GM23248 (cell line): ENCODE measurements around the gene IZUMO3.

GRCh38 chr9:19050399-19050638, 1.1 kb downstream of the RRAGA start:
- RAMPAGE, long total RNA, result no peak

DNA sequence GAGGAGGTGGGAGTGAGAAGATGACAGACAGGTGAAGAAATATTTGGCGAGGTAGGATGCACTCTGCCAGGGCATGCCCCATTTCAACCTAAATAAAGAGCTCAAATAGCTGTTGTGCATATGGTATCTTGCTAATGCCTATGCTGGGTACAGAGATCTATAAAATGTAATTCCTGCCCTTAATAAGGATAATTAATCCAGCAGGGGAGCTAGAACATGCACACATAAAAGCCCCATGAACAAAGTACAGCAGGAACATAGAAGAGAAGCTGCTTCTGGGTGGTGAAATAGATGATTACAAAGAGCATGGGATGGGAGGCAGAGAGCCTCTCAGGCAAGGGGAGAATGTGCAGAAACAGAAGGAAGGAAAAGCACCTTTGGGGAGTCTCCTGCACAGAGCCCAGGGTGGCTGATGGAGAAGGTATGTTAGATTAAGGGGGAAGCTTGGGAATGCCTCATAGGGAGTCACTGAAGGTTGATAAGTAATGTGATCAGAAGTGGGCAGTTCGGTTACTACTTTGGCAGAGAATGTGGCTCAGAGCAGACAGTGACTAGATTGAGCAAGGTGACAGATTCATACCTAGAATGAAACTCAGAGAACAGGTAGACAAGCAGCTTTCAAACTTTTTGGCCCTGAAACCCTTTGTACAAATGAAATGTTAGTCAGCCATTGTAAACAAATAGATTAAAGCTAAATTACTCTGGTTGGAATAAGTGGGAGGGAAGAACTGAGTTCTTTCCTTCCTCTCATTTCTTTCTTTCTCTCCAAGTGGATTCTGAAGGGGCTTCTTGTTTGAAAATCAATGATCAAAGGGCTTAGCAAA, 28.2 kb upstream of the PLIN2 start:
- RAMPAGE, long total RNA, result no peak

- RAMPAGE, long total RNA, result no peak
These were observed 1.1 kb upstream of the DENND4C start for GRCh38 chr9:19229413-19229701.

GRCh38 chr9:19457036-19457395, 48.2 kb downstream of the ACER2 start:
- RAMPAGE, long total RNA, result no peak

DNA sequence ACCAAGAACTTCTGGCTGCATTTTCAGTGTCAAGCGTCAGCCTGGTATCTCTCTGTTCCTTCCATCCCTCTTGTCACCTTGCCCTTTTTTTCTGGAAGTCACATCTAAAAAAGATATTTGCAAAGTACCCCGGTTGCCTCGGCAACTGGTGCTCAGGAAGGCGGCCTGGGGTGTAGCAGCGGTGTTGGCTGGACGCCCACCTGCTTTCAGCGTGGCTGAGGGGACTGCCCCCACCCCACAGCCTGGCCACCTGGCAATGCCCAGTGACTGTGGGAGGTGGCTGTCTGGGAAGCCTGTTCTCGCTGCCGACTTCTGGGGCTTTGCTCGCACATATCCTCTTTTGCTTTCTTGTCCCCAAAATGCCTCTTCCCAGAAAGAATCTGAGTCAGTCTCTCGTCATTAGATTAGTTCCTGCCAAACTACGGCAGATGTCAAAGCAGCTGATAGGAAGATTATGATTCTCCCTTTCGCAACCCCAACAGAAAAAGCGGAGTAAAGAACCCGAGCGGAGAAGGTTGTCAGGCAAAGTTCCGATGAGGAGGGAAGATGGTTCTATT, 84.6 kb downstream of the ACER2 start:
- RAMPAGE, long total RNA, result no peak

- RAMPAGE, long total RNA, result no peak
These were observed 1.6 kb upstream of the MLLT3 start for GRCh38 chr9:20623876-20624368.

DNA sequence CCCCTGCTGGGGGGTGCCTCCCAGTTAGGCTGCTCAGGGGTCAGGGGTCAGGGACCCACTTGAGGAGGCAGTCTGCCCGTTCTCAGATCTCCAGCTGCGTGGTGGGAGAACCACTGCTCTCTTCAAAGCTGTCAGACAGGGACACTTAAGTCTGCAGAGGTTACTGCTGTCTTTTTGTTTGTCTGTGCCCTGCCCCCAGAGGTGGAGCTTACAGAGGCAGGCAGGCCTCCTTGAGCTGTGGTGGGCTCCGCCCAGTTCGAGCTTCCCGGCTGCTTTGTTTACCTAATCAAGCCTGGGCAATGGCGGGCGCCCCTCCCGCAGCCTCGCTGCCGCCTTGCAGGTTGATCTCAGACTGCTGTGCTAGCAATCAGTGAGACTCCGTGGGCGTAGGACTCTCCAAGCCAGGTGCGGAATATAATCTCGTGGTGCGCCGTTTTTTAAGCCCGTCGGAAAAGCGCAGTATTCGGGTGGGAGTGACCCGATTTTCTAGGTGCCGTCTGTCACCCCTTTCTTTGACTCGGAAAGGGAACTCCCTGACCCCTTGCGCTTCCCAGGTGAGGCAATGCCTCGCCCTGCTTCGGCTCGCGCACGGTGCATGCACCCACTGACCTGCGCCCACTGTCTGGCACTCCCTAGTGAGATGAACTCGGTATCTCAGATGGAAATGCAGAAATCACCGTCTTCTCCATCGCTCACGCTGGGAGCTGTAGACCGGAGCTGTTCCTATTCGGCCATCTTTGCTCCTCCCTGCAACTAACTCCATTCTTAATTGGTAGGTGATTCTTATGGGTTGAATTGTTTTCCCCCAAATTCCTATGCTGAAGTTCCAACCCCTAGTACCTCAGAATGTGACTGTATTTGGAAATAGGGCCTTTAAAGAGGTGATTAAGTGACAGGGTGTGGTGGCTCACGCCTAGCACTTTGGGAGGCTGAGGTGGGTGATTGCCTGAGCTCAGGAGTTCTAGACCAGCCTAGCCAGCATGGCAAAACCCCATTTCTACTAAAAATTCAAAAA, 25.7 kb upstream of the FOCAD start:
- RAMPAGE, long total RNA, result start-site peak on the plus strand centred at position 562 of the sequence, 119 bp wide, 24 and 20 reads in 2 replicates

DNA sequence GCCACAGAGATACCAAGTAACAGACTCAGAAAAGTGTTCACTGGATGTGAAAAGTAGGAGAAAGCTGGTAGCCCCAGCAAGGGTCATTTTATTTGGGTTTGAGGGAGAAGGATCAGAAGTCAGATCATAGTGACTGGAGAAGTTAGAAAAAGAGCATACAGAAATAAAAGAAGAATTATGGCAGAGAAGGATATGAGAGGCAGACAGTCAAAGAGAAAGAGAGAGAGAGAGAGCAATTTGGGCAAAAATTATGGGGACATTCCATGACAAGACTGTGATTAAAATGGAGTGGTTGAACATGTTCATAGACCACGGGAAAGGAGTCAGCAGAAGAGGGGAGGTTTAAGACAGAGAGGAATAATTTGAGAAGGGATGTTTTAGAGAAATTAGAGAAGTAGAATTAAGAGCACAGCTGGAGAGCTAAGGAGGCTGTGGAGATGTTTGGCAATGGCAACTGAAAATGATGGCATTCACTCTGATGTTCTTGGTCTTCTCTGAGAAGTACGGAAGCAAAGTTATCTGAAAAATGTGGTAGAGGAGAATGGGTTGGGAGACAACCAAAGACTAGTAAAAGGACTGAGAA, 23.3 kb upstream of the FOCAD start:
- RAMPAGE, long total RNA, result no peak

GRCh38 chr9:20684385-20685108, 488 bp downstream of the FOCAD start:
- RAMPAGE, long total RNA, result no peak

DNA sequence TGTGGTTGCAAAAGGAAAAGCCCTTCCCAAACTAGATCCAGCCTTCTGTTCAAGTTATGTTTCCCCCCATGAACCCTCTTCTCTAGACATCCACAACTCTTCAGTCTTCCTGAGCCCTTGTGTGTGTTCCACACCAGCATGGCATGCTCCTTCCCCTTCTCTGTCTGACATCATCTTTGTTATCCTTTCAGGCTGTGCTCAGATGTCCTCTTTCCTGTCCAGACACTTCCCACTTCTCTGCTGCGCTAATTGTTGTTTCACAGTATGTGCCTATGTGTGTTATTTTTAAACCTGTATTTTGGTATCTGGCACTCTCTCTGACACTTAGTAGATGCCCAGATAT, 38.1 kb downstream of the FOCAD start:
- RAMPAGE, long total RNA, result no peak

DNA sequence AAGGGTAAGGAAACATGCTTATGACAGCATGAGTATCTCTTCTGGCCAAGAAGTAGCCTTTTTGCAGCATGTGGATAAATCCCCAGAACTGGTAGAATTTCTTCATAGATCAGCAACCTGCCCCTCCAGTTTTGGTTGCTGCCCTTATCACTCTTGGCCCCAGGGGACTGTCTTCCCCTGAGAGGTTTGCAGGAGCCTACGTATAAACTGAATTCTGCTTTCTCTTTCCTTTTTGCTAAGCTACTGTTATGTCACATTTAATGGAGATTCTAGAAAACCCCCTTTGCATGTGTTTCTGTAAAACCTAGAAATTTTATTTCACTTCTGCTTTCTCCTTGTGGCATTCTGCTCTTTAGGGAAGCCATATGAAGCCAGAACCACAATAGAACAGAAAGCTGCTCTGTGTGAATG, 3.5 kb downstream of the IFNA2 start:
- RAMPAGE, long total RNA, result no peak

- RAMPAGE, long total RNA, result no peak
These were observed 37.7 kb upstream of the IFNE start for GRCh38 chr9:21519577-21520459.

DNA sequence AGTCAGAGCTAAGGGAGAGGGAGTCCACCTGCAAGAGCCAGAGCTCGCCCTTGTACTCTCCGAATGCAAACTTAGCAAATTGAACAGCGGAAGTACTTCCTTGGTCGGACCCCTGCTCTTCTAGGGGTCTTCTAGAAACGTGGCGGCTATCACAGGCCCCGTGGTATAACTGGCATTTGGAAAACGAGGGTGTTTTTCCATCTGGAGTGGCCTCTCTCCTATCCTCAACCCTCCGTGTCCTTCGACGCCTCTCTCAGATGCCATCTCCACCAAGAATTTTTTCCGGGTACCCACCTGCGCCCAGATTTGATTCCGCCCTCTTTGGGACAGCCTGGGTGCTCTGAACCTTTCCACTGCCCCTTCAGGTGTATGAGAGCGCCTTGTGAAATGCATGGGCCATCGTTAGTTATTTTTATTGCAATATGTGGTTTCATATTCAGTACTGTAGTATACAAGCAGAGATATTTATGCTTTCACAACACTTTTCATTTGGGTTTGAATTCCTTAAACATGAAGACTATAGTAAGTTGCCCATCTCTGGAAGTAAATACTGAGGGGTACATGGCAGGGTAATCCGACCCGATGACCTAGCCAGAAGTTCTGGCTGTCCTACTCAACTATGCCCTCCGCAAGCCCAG, 78.1 kb upstream of the IFNE start:
- RAMPAGE, long total RNA, result no peak

GRCh38 chr9:21576068-21576979, 94.2 kb upstream of the IFNE start:
- RAMPAGE, long total RNA, result no peak

GRCh38 chr9:21591410-21592003, 109.4 kb upstream of the IFNE start:
- RAMPAGE, long total RNA, result no peak

DNA sequence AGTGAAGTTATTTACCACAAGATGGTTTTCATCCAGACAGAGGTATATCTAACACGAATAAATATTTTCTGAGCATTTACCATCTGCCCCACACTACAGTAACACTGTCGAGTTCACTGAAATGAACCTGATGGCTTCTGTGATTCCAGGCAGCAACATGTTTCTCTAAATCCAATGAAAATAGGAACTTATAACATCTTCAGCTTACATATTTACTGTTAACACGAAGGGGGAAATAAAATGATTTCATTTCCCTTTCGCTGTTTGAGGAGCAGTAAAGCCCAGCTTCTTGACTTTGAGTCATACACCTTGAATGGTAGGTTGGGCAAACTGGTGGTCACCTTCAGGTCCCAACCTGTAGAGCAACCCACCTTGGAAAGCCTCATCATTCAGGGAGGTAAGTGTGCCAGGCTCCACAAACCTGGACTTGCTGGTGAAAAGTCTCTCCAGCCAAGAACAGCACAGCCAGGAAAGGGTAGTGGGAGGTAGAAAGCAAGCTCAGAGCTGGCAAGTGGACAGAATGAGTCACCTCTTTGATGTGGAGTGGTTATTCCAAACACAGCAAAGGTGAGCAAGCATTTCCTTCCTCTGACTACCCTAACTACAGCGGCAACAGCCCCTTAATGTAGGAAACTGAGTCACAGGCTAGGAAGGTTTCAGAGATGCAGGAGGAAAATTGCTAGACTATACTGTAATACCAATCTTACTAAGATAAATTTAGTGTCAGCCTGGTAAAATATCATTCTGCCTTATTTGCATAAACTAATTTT, 117.7 kb upstream of the MTAP start:
- RAMPAGE, long total RNA, result no peak

GRCh38 chr9:21836402-21836651, 33.9 kb downstream of the MTAP start:
- RAMPAGE, long total RNA, result no peak

DNA sequence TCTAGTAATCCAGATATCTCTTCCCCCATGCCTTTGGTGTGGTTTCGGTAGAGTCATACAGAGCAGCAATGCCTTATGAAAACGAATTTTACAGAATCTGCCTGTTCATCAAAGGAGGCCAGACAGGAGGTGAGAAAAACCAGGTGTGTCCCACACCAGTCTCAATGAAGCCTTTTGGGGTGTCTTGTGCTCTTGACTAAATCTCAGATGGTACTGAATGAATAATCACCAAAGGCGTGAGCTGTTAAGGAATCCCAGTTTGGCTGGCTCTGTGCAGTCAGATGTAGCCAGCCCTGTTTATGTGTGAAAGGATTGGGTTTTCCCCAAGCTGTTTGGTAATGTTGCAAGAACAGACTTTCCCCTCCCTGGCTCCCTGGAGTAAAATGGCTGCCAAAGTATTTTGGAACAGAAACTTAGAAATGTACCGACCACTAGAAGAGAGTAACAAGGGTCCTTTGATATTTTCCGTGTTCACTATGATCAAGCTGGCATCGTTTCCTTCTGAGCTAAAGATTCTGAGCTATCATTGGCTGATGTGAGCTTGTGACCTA, 70.9 kb upstream of the CDKN2B start:
- RAMPAGE, long total RNA, result no peak

GRCh38 chr9:24545391-24546149, at the start of gene IZUMO3:
IZUMO3 (minus strand) TSS chr9:24545897.
- RAMPAGE, long total RNA, result no peak

DNA sequence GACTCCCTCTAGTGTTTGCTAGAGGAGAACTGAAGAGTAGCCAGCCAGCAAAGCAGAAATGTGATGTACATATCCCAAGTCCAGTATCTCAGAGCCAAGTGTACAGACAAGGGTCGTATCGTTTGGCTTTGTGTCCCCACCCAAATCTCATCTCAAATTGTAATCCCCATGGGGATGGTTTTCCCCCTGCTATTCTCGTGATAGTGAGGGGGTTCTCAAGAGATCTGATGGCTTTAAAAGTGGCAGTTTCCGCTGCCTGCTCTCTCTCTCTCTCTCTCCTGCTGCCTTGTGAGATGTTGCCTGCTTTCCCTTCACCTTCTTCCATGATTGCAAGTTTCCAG, 38.2 kb upstream of the TUSC1 start:
- RAMPAGE, long total RNA, result no peak